Right cardiac atrium (tissue), 1 donor: ENCODE data around the genes ZNF141, SLC49A3 and TMEM175.

DNA sequence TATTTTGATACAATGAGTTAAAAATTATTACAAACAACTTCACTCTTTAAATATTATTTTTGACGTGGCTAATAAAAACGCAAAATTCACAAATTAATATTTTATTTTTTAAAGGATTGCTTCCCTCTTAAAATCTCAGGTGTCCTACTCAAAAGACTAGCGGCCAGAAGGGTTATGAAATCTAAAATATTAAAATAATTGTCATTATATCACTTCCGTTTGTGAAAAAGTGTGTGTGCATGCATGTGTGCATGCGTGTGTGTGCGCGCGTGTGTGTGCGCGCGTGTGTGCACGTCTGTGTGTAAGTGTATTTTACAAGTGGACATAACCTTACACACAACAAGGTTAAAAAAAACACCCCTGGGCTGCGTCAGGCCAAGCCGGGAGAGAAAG is 390 bp upstream of the ZNF595 start:
- PRO-cap = no peak

GRCh38 chr4:337739-338439 is at the start of gene ZNF141:
TSS of gene ZNF141 (plus strand) at chr4:337814.
- PRO-cap = bidirectional peak, plus-strand start at chr4:337779, minus-strand start at chr4:337365; unidirectional peak, minus-strand start at chr4:338222

DNA sequence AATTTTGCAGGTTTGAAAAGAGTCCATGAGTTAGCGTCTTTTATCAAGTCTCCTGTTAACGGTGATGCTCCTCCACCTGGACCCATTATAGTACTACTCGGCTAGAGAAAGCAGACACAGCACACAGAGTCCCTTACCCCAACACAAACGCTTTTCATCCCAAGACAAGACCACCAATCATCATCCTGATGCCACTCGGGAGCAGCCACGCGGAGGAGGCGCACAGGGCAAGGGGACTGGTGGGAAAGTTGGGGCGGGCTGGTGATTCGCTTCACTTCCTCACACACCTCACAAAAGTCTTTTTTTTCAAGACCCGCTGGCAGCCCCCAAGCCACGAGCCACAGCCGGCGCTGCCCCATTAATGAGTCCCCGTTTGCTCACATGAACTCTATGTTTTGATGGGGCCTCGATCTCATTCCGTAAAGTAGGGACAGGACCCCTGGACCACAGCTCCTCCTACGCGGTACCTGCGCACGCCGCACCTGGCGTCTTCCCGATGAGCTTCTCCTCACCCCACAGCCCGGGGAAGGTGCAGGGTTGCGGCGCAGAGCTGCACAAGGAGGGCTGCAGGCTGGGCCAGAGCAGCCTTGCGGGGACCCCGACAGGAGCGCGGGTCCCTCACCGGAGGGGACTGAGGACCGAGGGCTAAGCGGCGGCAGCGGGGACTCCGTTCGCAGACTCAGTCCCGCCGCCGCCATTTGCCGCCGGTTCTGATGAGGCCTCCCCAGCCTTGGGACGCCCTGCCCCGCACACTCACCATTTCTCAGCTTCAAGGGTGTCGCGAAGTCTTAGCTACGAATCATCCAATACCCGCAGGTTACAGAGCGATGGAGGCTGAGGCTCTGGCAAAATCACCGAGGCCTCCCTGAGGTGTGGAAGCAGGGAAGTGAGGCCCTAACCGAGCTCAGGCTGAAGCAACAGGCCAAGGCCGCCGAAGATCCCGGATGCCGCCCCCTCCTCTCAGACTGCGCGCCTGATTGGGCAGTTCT is 25.4 kb downstream of the ZNF721 start:
- PRO-cap = unidirectional peak, minus-strand start at position 712 of the sequence; bidirectional peak, plus-strand start outside the sequence, minus-strand start at position 946 of the sequence

DNA sequence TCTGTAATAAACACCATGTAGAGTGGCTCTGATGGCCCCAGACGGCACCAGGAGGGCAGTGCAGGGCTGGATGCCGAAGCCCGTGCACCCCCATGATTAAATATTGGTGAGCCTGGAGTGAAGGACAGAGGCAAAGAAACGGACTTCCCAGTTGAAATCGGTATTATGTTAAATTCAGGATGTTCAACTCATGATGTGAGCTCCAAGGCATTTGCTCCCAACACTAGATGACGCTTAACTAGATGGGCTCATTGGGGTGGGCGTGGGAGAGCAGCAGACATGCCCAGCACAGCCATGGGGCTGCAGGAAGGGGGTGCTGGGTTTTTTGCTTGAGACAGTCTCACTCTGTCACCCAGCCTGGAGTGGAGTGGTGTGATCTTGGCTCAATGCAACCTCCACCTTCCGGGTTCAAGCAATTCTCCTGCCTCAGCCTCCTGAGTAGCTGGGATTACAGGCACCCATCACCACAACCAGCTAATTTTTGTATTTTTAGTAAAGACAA is 3.1 kb downstream of the ATP5ME start:
- PRO-cap = no peak

GRCh38 chr4:687652-688267 is 1.2 kb downstream of the SLC49A3 start:
- PRO-cap = no peak

GRCh38 chr4:688846-689756 is at the start of gene SLC49A3:
TSS of gene SLC49A3 (minus strand) at chr4:689151.
- PRO-cap = bidirectional peak, plus-strand start at chr4:689114, minus-strand start at chr4:689151; bidirectional peak, plus-strand start at chr4:689393, minus-strand start at chr4:689432

GRCh38 chr4:693126-693743 is 4.3 kb upstream of the SLC49A3 start:
- PRO-cap = no peak

DNA sequence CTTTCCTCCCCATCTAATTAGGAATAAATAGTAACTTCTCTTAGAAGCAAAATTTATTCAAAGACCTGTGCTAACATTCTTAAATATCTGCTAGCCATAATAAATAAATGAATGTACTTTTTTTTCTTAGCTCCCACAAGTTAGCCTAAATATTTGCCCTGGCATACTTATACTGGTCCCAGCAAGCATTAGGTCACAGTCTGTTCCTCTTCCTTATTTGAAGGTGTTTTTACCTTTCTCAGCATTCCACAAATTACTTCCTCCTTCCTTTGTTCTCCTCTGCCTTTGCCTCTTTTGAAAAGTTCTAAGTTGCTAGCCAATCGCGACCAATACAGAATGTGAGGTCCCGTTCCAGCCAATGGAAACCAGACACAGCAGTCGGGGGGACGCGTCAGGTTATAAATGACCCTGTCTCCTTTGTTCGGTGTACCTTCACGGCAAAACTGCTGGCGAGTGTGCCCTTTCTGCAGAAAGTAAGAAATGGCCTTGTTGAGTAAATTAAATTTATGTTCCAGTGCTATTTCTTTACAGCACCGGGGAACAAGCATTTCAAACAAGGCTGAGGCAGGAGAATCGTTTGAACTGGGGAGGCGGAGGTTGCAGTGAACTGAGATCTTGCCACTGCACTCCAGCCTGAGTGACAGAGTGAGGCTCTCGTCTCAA is 5.5 kb upstream of the SLC49A3 start:
- PRO-cap = no peak

- PRO-cap = no peak
These were observed 32.1 kb downstream of the PCGF3 start for GRCh38 chr4:737735-738142.

- PRO-cap = no peak
These were observed 45.3 kb downstream of the PCGF3 start for GRCh38 chr4:750889-751403.

DNA sequence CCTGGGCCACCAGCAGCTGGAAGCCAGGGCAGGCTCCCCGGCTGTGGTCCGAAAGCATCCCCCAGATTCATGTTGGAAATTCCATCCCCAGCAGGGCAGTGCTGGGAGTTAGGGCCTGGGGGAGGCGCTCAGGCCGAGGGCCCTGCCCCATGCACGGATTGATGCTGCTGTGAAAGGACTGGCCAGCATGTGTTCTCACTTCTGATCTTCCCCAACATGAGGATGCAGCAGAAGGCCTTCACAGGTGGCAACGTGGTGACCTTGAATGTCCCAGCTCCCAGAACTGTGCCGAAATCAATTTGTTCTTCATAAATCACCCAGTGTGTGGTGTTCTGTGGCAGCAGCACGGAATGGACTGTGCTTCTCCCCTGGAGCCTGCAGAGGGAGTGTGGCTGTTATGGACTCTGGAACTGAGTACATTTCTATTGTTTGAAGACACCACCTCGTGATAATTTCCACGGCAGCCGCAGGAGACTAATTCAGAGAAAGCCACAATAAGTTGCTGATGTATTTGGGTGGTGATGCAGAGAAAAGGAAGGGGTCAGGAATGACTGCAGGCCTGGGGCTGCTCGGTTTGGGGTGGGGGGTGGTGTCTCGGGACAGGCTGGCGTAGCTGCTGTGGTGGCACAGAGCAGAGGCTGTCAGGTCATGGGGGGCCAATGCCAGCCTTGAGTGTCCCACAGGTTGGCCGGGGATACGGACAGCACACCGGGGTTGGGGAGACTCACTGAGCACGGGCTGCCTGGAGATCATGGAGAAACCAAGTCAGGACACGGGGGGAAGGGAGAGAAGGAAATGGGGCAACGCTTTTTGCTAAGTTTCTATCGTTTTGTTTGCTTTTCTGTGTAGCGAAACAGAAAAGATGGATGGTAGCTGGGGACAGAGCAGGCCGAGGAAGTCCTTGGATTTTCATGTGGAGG is 57.0 kb downstream of the PCGF3 start:
- PRO-cap = no peak

DNA sequence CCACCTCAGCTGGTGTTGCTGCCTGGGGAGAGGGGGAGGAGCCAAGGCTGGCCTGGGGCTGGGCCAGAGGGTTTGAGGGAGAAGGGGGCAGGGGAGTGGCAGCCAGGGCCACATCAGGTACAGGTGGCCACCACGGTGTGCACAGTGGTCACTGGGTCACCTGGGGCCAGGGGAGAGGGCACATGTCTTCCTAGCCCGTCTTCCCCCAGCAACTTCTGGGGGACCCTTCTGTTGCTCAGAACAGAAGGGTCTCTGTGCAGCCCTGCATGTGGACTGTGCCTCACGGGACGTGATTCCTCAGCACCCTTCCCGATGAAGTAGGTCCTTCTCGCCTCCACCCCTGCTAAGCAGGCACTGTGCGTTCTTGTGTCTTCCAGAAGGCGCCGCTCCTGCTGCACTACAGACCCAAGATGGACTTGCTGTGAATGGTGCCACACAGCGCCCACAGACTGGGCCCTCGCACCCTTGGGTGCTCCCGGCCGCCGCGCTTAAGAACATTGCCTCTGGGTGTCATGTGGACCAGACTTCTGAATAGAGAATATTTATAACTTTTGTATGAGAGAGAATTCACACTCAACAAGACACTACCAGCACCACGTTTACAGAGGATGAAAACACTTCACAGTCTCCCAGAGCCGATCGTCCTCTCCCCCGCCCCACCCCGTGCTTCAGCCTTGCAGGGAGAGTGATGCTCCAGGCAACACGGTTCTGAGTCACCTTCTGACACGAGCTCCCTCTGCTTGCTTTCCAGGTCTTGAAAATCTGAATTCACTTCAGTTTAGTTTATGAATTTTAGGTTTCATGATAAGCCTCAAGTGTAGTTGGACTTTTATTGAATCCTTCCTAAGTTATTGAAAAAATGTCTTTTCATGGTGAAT is 60.0 kb downstream of the CPLX1 start:
- PRO-cap = no peak

DNA sequence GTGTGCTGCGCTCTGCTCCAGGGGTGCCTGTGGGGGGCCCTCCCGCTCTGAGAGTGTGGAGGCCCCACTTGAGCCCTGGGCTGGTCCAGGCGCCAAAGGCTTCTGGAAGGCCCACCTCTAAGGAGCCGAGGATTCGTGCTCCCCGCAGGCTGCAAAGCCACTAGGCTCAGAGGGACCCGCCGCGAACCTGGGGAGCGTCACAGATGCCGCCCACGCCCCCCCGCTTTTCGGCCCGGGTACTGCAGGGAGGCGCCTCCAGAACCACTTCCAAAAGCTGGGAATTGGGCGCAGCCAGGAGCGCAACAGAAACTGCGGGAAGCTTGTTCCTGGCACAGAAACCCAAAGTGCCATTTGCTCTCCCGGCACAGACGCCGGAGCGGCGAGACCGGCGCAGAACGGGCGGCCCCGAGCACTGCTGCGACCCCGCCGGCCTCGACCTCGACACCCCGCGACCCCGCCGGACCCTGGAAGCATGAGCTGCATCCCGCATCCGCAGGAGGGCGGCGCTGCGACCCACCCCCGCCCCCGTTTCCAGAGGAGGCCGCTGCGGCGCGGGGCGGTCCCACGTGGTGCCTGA is 30.9 kb downstream of the CPLX1 start:
- PRO-cap = no peak

DNA sequence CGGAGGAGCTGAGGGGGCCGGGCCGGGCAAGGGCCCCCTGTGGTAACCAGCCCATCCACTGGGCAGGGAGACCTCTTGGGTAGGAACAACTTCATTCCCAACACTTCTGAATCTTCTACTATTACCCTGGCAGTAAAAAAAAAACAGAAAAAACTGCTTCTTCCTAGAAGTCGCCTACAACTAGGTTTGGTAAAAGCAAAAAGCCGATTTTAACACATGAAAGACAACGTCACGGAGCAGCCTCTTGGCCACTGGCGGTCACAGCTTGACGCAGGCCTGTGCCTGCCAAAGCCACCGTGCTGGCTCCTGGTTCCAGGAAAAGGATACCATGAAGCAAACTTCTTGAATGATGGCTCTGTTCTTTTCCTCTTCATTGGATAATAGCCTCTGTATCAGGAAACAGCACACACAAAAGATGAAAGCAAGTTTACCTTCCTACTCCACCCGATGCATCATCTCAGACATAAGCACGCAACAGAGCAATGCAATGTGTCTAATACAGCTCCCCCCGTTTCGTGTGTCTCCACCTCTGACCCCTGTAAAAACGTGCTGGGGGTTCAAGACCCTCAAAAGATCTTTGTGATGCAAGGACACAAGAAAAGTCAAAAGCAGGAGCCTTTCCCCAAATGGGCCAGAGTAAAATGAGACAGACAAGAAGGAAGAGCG is 19.6 kb downstream of the GAK start:
- PRO-cap = no peak

DNA sequence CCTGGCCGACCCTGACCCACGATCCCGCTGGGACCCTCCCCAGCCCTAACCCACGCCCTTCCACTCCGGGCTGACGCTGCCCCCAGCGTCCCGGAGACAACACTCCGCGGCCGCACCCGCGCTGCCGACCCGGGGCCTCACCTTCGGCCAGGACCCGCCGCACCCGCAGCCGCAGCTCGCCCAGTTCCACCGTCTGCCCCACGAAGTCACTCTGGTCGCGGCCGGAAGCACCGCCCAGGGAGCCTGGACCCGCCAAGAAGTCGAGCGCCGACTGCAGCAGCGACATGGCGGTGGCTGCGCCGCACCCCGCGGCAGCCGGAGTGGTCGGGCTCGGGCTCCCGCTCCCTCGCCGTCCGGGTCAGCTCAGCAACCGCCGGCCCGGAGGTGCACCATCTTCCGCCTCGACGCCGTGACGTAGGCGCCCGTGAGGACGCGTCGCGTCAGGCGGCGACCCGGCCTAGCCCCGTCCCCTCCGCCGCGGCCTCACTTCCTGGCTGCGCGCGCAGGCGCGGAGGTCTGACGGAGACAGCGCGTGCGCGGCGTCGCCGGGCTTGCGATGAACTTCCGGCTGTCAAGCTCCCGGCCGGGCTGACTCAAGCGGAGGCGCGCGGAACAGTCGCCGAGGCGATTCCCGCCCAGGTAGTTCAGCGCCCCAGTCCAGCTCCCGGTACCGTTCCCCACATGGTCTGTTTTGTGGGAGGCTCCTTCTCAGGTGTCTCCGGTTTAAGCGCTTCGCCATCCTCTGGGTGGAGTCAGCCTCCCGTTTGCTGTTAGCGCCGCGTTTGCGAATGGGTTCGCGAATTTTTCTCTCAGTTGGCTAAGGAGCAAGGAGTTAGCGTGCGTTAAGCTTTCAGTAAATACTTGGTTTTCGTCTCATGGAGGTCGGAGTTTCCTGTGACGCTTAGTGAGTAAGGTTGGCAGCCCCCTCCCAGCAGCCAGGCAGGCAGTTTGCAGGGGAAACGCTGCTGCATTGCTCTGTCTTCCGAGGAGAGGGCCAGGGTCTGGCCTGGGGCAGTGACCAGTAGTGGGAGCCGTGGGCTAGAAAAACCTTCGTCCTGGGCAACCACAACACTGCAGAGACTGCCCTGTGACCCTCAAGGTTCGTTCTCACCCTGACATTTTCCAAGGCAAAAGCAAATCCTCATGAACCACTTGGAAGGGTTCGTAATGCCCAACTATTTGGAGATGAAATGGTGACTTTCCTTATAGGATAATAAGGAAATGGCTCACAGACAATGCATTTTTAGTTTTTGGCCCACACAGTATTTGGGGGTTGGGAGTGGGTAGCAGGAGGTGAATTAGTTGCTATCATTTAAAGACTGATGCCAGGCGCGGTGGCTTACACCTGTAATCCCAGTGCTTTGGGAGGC is at the start of gene TMEM175:
Gene TMEM175, plus strand, starts transcription at position 559 of the 1,370 bp plus-strand sequence.
- PRO-cap = bidirectional peak, plus-strand start at position 574 of the sequence, minus-strand start at position 416 of the sequence

DNA sequence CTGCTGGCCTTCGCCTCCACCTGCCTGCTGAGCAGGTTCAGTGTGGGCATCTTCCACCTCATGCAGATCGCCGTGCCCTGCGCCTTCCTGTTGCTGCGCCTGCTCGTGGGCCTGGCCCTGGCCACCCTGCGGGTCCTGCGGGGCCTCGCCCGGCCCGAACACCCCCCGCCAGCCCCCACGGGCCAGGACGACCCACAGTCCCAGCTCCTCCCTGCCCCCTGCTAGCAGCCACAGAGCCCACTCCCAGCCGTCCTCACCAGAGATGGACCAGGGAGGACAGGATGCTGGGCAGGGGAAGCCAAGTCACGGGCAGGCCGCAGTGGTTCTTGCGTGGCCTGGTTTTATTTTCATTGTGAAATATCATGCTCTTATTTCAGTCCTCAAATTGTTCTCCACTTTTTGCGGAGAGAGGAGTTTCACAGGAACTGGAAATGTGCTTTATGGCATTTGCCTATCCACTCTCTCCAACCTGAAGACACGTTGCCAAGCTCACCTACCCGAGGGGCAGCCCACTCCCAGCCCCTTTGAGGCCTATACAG is 15.0 kb downstream of the DGKQ start:
- PRO-cap = no peak

DNA sequence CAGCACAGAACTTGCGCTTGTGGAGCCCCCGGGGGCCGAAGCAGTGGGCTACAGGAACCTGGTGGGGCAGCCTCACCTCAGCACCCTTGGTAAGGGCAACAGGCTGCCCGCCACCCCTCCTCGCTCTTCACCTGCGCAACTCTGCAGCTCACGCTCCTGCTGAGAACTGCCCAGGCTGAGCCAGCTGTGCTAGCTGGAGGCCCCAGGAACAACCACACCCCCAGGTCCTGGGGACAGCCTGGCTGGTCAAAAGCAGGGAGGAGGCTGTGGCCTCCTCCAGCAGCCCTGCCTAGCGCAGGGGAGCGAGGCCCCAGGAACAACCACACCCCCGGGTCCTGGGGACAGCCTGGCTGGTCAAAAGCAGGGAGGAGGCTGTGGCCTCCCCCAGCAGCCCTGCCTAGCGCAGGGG is 4.5 kb downstream of the DGKQ start:
- PRO-cap = no peak

- PRO-cap = no peak
These were observed 5.8 kb upstream of the DGKQ start for GRCh38 chr4:978976-979708.

- PRO-cap = no peak
These were observed 2.3 kb upstream of the SLC26A1 start for GRCh38 chr4:995449-996057.

DNA sequence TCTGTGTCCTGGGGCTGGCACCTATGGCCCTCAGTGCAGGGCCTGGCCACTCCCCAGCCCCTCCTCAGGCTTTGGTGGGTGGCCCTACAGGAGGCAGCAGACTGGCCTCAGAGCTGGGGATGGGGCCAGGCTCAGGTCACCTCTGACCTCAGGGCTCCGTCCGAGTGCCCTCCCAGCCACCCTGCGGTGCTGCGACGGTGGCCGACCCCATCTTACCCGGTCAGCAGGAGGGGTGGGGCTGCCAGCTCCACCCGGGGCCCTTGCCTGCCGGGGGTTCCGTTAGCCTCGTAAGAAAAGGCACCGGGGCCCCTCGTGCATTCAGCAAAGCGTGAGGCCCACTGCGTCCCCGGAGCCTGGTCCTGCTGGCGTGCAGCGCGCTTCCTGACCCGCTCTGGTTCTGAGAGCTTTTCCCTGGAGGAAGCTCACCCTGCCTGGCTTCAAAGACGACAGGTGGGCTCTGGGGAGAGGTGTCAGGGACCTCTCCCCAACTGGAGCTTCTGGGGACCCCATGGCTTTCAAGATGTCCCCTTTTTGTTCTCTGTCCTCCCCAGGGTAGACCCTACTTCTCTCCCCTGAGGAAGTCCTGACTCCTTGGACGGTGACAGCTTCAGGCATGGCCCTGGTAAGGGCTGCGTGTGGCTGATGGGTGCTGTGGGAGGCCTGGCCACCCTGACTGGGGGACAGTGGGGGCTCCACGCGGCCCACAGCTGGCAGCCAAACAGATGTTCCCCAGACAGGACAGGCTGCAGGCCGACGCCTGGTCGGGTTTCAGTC is 15.9 kb downstream of the FGFRL1 start:
- PRO-cap = no peak